Ascending aorta (tissue), 1 donor: ENCODE measurements around the gene ZNF775.

DNA sequence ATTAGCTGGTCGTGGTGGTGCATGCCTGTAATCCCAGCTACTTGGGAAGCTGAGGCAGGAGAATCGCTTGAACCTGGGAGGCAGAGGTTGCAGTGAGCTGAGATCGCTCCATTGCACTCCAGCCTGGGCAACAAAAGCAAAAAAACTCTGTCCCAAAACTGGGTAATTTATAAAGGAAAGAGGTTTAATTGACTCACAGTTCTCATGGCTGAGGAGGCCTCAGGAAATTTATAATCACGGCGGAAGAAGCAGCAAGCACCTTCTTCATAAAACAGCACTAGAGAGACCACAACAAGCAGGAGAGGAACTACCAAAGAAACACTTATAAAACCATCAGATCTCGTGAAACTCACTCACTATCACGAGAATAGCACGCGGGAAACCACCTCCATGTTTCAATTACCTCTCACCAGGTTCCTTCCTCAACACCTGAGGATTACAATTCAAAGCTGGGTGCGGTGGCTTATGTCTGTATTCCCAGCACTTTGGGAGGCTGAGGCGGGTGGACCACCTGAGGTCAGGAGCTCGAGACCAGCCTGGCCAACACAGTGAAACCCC, 48.5 kb downstream of the PDIA4 start:
- PRO-cap: no peak

DNA sequence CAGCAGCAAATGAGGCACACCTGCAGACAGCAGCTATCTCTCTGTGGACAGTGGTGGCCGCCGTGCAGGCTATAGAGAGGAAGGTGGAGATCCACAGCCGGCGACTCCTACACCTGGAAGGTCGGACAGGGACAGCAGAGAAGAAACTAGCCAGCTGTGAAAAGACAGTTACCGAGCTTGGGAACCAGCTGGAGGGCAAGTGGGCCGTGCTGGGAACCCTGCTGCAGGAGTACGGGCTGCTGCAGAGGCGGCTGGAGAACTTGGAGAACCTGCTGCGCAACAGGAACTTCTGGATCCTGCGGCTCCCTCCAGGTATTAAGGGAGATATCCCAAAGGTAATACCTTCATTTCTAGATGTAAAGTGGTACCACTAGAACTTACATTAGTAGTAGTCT, 6.8 kb downstream of the ZNF398 start:
- PRO-cap: no peak

DNA sequence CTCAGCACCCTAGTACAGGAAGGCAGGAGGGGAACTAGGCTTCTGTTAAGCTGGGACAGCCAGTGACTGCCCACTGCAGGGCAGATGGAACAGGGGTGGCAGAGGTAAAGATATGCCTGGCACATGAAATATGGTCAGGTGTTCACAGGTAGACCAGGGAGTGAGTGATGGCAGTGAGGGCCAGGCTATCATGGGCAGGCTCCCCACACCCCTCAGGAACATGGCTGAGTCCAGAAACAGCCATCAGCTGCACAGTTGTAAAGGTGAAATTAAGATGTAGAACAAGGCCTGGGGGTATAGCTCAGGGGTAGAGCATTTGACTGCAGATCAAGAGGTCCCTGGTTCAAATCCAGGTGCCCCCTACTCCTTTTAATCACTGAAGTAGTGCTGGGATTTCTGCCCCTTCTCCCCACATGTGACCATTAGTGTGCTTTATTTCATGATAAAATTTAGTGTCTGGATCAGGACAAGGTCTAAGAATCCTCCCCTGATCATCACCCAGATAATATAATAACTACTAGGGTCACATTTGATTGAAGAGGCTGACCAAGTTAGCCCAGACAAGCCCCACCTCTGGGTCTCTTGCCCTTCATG, 68.9 kb downstream of the ZNF783 start:
- PRO-cap: no peak

DNA sequence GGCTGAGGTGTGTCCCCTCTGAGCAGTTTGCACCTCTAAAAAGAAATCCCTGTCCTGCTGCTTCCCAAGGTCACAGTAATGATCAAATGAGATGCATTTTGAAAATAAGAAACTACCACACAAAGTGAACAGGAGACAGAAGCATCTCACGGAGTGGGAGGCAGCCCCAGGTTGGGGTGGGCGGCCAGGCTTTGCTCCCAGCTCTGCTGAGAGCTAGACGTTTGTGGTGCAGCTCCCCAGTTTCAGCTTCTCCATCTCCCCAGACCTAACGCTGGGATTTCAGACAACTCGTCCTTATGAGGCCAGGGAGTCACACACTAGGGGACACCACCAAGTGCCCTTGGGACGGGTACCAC, 12.5 kb upstream of the ZNF777 start:
- PRO-cap: no peak

- PRO-cap: no peak
Measured at GRCh38 chr7:149479764-149480400, 17.7 kb downstream of the ZNF746 start.

GRCh38 chr7:149495783-149496592, 1.6 kb downstream of the ZNF746 start:
- PRO-cap: no peak

- PRO-cap: no peak
Measured at GRCh38 chr7:149548435-149549440, 51.1 kb upstream of the ZNF746 start.

DNA sequence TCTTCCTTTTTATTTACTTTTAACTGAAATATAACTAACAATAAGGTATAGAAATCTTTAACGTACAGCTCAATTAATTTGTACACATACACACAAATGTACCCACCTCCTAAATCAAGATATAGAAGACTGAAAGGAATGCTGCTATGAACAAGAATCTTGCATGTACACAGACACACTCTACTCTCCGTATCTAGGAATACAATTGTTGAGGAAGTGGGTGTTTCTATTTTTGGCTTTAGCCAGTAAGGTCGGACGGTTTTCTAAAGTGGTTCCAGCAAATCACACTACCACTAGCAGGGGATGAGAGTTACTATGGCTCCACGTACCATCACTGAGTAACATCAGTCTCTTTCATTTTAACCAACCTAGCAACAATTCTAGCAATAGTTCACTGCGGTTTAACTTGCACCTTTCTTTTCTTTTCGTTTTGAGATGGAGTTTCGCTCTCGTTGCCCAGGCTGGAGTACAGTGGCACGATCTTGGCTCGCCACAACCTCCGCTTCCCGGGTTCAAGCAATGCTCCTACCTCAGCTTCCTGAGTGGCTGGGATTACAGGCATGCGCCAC, 103.0 kb upstream of the ZNF746 start:
- PRO-cap: no peak

- PRO-cap: no peak
Measured at GRCh38 chr7:149607648-149608919, 106.7 kb upstream of the KRBA1 start.

DNA sequence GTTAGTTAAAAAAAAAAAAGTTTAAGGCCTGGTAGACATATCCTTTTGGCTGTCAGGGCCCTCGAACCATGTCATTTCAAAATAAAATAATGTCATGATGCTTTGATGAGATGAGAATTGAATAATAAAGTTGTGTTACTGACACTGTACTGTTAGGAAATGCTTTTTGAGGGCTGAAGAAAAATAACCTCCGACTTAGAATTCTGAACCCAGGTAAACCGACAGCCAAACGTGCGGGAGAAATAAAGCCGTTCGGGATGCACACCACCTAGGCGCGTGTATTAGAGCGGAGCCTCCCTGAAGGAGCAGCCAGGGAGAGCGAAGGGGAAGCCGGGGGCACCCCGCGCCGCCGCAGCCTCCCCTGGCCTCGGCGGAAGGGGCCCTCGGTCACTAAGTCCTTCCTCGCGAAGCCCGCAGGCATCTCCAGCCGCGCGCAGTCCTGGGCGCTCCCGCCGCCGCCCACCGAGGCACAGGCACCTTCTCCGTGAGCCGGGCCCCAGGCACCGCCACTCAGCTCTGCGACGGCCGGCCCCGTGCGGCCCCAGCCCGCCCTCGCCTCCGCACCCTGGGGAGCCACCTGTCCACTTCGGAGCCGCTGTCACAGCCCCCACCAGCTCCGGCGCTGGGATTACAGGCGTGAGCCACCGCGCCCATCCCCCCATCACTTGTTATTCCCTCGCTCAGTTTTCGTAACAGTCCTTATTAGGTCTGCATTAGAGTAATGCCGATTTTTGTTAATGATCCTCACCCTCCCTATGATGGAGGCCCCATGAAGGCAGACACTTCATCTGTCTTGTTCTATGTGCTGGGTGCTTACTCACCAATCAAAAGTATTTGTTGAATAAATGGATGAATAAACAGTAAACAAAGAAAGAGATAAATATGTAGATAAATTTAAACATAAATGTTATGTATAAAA, 22.2 kb upstream of the KRBA1 start:
- PRO-cap: no peak

DNA sequence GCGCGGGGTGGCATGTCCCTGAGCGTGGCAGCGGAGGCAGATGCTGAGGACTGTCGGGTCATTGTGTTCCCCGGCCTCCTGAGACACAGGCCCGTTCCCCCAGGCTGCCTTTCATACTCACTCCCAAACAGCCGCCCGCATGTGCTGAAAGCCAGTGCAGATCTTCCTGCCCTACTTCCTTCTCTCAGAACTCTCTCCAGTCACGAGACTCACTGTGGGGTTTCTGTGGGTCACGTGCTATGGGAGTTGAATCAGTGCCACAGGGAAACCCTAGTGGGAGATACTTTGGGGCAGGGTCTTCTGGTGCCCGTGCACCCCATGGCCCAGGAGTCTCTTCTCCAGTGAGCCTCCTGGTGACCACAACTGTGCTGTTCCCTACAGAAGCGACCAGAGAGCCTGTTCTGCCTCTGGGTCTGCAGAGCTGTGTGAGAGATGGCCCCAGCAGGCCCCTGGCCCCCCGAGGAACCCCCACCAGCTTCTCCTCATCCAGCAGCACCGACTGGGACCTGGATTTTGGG, 10.8 kb downstream of the KRBA1 start:
- PRO-cap: no peak

- PRO-cap: no peak
Measured at GRCh38 chr7:149847646-149848231, 9.6 kb downstream of the ZNF862 start.

DNA sequence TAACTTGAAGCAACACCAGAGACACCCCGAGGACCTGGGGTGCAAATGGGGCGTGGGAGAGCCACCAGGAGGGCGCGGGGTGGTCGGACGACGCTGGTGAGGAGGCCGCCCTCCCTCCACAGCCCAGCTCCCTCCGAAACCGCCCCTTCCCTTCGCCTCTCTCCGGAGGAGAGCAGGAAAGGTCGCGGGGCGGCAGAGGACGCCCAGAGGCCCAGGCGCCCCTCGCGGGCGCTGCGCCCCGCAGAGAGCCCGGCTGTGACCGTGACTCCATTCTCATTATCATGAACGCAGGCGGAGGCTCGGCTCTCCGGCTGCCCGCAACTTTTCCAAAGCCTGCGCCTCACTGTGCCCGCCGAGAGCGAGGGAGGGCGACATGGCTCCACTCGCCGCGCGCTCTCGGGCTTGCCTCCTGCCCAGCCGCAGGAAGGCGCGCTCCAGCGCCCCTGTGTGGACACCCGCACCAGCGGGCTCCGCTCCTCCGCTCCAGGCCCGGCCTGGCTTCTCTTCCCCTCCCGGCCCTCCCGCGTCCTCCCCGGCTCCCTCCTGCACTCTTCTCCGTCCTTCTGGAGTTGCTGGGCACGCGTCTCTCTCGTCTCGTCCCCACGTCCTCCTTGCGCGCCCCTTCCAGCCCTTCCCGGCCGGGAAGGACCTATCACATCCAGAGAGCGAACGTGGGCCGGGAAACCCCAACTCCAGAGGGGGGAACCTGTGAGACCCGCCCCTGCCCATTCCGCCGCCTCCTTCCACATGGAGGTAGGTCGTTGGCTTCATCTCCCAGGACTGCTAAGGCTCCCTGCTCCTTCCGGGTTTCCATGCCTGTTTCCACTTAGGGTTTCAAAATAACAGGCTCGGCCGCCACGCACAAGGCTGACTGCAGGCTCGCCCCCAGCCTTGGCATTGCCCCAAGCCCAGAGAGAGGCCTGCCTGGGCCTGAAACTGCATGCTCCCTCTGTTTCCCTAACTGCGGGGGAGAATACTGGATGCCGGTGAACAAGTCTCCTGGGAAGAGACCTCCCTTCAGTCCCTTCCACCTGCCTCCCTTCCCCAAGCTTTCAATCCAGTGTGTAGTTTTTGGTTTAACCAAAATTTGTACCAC, 175.3 kb downstream of the ATP6V0E2 start:
- PRO-cap: no peak

DNA sequence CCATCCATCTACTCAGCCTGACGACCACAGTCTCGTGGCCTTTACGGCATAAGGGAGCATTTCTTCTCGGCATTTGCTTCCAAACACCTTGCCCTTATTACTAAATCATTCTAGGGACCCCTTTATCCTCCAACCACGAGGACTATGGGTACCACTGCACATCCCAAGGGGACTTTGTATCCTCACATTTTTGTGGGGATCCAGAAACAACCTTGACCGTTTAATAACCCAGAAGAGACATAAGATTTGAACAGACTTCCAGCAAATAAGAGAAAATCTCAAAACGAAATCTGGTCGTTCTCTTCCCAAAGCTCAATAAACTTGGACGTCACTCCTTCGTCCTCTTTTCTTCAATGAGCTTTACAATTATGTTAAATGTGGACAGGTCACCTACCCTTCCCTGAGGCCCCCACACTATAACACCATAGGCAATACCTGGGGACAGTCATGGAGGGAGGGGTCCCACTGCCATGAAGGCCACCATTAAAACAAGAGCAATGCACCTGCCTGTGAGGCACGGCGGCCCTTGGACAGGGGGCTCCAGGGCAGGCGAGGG, 213.5 kb upstream of the LRRC61 start:
- PRO-cap: no peak

- PRO-cap: no peak
Measured at GRCh38 chr7:150324030-150325093, 1.0 kb upstream of the ACTR3C start.

GRCh38 chr7:150329389-150330202, 6.3 kb upstream of the ACTR3C start:
- PRO-cap: no peak

DNA sequence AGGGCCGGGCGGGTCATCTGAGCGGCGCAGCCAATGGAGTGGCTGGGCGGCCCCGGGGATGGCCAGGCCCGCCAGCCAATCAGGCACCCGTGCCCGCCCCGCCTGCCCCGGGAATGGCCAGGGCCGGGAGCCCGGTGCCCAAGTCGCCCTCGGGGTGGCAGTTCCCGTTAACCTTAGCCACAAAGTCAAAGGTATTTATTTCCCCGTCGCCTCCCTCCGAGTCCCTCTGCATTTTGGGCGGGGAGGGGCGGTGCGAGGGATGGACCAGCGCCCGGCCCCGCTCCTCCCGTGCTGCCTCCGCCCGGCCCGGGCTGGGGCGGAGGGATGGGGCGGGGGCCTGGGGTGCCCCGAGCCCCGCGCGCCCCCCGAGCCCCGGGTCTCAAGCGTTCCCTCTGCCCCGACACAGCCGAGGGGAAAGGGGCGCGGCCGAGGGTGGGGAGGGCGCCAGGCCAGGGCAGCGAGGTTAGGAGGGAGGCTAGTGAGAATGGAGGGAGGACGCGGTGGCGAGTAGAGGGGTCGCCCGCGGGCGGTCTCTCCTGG, at the start of gene ZNF775:
ZNF775 (plus strand) TSS at position 129 of the 540 bp plus-strand sequence.
- PRO-cap: bidirectional peak, plus-strand start at position 110 of the sequence, minus-strand start outside the sequence

DNA sequence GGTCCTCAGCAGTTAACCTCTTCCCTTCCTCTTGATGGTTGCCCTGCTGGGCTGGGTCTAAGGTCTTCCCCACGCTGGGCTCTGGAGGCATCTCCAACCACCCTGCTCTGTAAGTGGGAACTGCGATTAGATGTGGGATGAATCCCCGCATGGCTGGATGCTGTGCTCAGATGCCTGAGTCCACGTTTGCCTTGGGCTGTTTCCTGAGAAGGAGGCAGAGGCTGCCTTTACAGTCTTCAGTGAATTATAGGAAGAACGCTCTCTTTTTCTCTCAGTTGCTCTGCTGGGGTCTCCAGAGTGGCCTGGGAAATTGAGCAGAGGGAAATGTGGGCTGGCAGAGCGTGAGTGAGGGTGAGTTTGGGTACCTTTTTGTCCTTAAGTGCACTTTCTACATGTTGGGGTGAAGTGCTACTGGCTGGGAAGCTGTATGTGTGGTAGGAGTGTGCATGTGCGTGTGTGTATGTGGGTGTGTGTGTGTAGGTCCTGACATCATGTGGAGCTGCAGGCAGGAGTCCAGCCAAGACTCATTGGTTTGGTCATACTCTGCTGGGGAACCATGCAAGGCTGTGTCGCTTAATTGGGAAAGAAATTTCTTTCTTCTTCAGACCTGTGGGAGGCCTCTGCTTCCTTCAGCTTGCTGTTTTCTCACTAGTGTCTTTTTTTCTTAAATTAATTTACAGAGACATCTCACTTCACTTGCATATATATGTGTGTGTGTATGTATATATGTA, 1.6 kb downstream of the GIMAP8 start:
- PRO-cap: no peak

- PRO-cap: no peak
Measured at GRCh38 chr7:150466349-150467243, 16.2 kb downstream of the GIMAP8 start.

GRCh38 chr7:150515562-150516347, 1.1 kb downstream of the GIMAP7 start:
- PRO-cap: no peak